ENCODE measurements around the genes HEATR4 and VRTN.

DNA sequence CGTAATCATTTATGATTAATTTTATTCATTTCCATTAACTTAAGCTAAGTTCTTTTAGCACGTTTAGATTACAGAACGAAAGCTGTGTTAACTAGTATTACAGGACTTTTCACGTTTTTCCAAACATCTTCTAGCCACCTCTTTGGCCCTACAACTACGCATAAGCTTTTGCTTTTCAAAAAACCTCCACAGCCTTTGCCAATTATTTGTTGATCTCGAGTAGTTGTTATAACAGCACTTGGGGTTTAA, 490 bp upstream of the RBM25 start:
- PRO-cap, 2 experiments = no peak in any of the 2 experiments

DNA sequence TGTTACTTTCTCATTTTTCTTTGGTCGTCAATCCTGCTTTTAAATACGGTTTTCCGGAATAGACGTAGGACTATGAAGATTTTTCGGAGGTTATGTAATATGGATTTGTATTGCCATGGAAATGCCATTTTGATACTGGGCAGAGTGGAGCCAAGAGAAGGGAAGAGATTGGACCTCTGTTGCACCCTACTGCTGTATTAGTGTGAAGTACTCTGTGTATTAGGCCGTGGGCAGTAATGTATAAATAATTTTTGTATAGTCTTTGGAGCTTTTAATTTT, 1.0 kb downstream of the RBM25 start:
- PRO-cap, 2 experiments = no peak in any of the 2 experiments

GRCh38 chr14:73112356-73112720, 24.0 kb upstream of the PSEN1 start:
- PRO-cap, 2 experiments = no peak in any of the 2 experiments

DNA sequence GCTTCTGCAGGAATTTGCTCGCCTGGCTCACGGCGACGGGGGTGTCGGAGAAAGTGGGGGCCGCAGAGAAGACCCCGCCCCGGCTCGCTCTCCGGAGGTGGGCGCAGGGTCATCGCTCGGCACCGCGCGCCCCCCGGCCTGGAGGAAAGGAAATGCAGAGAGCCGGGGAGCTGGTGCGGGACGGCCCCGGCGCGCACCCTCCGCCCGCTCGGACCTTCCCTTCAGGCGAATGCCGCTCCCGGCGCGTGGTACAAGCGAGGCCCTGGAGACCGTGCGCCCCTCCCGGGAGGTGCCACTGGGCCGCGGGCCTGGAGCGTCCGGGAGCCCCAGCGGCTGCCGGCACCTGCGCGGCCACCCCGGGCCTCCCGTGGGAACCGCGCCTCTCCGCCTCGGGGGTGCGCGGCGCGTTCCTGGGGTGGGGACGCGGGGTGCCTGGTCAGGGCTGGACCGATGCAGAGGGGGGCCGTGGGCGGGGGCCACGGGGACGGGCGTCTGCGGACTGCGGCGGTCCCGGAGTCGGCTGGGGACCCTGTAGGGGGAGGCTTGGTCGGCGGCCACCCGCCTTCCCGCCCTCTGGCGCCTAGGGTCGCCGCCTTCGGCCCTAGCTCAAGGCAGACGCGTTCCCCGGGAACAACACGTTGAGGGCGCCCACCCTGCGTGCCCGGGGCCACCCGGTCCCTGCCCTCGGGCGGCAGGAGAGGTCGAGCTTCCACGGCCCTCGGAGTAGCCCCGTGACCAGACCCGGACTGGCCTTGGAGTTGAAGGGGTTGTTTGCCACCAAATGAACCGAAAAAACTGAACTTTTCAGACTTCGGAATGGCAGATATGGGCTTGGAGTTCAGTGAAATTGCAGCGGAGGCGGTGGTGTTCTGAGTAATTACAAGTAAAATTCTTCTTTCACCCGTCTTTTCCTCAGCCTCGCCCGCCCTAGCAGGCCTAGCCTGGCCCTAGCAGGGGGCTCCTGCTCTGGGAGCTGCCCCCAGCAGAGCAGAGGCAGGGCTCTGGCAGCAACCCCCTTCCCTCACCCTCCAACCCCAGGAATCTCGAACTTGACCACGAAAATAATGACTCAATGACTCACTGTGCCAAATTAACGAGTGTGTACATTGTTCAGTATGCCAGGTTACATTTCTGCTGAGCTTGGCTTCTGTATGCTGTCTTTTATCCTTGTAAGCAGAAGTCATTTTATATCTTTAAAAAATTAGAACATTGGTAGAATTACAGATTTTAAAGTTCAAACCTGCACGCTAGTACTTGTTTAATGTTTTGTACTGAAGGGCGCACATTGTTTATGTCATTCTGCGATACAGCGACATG, 807 bp downstream of the PAPLN start:
- PRO-cap, 2 experiments = no peak in any of the 2 experiments

DNA sequence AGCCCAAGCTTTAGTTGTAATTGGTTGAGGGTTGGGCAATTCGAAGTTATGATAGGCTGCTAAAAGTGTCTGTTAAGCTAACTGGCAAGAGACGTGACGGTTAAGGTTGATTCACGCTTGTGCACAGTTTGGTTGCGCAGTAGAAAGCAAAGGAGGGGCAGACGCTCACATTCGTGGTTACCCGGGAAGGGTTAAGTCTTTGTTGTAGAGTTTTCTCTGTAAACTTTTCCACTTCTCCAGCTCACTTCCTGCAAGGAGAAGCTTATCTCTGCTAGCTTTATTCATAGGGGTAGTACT, 336 bp upstream of the NUMB start:
- PRO-cap, 2 experiments = peak in 2 of 2 experiments; most common plus-strand start position 139 of the sequence (in 2)

- PRO-cap, 2 experiments = no peak in any of the 2 experiments
Measured at GRCh38 chr14:73558838-73559067, at the start of gene HEATR4. Gene HEATR4, minus strand, starts transcription at chr14:73558947.

DNA sequence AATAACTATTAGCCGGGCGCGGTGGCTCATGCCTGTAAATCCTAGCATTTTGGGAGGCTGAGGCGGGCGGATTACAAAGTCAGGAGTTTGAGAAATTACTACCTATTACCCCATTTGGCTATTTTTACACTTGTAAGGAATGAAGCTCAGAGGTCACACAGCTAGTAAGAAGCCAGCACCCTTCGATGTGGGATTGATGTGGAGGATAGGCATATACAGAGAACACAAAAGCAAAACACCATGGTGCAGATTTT, 459 bp upstream of the ACOT2 start:
- PRO-cap, 2 experiments = no peak in any of the 2 experiments

DNA sequence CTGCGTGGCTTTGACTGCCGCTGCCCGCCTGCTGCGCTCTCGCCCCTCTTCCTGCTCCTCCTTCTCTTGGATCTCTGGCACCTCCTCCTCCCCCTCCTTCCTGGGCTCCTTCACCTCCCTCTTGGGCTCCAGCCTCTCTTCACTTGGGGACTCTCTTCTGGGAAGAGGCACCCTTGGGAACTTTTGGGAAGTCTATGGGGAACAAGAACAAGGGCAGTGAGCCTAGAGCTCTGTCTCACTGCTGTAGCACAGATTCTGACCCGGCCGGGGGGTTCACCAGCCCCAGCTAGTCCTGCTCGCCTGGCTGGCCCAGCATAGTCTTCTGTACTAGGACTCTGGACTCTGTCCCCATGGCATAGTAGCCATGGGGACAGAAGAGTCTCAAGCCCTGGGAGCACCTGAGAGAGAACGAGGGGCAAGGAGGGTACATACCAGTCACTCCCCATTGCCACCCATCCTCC, 7.2 kb upstream of the PNMA1 start:
- PRO-cap, 2 experiments = no peak in any of the 2 experiments

DNA sequence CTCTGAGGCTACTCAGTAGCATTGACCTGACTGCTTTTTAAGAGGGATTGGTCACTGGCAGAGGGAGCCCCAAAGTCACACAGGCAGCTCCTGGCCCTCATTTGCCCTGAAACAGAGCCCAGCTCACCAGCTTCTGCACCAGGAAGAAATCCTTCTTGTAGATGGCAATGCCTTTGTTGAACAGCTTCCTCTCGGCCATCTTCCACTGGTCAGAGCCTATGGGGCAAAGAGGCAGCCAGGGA, 10.9 kb upstream of the PNMA1 start:
- PRO-cap, 2 experiments = no peak in any of the 2 experiments

- PRO-cap, 2 experiments = peak in 1 of 2 experiments; most common plus-strand start chr14:73744705 (in 1); most common minus-strand start chr14:73744514 (in 1)
Measured at GRCh38 chr14:73744203-73744814, 15.8 kb downstream of the MIDEAS start.

GRCh38 chr14:73758303-73759238, 1.5 kb downstream of the MIDEAS start:
- PRO-cap, 2 experiments = peak in 2 of 2 experiments; most common plus-strand start chr14:73758524 (in 2); most common minus-strand start chr14:73758441 (in 1)

GRCh38 chr14:73761323-73761897, 1.3 kb upstream of the MIDEAS start:
- PRO-cap, 2 experiments = no peak in any of the 2 experiments

DNA sequence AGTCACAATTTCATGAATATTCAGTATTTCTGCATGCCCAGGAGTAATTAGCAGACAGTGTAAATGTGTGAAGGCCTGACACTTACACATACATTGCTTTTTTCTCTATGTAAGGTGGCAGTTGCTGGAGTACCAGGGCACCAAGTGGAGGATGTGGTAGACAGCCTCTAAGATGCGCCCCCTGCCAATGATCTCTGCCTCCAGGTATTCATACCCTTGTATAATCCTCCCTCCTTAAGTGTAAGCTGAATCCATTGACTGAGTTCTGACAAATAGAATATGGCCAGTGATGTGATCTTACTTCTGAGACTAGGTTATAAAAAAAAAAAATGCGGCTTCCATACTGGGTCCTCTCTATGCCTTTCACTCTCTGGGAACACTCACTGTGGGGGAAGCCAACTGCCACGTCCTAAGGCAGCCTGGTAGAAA, 28.8 kb upstream of the MIDEAS start:
- PRO-cap, 2 experiments = no peak in any of the 2 experiments

- PRO-cap, 2 experiments = no peak in any of the 2 experiments
Measured at GRCh38 chr14:73836560-73837333, 14.9 kb upstream of the PTGR2 start.

DNA sequence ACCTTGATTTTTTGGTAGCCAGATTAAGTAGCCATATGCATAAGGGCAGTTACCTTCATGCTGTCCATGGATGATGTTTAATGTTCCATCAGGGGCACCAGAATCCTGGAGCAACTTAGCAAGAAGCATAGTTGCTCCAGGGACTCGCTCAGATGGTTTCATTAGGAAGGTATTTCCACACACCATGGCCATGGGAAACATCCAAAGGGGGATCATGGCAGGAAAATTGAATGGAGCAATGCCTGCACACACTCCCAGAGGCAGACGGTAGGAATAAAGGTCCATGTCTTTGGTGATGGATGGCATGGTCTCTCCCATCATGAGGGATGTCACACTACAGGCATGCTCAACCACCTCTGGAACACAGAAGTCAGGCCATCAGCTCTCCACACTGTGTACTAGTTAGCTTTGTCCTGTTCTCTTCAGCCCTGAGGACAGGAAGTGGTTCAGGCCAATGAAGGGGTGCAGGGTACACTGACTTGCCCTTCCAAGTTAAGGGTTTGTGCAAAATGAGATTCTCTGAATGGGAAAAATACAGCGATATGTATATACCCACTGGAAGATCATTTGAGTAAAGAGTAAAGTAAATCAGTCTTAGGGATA, 13.0 kb downstream of the ALDH6A1 start:
- PRO-cap, 2 experiments = no peak in any of the 2 experiments

GRCh38 chr14:74298901-74299681, 3.6 kb downstream of the ABCD4 start:
- PRO-cap, 2 experiments = no peak in any of the 2 experiments

DNA sequence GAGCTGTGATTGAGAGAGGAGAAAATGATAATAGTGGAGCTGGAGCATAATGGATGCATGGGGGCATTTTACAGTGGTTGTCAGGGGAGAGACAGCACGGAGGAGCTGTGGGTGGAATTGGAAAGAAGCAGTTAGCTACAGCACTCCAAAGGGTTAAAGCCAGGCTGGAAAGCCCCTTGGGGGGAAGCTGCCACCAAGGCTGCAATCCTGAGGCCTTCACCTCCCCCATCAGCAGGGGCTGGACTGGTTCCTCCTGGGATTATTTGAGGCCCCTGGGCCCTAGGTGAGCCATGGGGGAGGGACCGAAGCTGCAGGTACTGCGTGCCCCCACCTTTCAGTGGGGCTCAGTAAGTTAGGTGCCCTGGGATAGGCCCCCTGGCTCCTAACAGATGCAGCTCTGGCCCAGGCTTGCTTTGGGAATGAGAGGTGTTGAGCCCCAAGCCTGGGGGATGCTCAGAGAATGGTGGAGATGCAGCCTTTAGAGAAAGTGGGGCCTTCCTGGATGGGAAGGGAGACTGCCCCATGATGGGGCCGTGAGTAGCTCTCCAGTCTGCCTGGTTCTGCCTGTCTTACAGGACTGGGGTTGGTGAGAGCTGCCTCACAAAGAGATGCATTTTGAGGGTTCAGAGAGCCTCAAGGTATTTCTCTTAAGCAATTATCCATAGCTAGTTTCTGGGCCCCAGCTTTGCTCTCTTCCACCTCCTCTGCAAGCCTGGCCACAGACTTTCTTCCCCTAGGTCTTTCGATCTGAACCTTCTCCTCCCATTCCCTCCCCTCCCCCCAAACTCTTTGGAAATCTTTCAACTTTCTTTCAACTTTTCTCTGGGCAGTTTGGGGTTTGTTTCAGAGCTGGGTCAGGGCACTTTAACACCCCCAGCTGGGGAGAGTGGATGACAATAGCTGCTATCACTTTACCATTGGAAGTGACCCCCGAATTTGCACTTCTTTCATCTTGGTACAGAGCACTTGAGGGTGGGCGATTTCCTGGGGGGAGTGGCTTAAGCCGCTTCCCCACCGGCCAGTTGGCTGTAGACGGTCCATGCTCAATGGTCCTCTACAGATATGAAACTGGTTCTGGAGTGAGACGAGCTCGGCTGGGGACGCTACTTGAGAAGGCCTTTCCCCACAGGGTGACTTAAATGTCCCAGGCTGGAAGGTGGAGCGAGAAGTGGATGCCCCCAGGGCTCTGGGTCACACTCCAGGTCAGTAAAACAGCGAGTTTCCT, at the start of gene VRTN:
VRTN (plus strand) TSS at position 1,021 of the 1,225 bp plus-strand sequence.
- PRO-cap, 2 experiments = no peak in any of the 2 experiments

DNA sequence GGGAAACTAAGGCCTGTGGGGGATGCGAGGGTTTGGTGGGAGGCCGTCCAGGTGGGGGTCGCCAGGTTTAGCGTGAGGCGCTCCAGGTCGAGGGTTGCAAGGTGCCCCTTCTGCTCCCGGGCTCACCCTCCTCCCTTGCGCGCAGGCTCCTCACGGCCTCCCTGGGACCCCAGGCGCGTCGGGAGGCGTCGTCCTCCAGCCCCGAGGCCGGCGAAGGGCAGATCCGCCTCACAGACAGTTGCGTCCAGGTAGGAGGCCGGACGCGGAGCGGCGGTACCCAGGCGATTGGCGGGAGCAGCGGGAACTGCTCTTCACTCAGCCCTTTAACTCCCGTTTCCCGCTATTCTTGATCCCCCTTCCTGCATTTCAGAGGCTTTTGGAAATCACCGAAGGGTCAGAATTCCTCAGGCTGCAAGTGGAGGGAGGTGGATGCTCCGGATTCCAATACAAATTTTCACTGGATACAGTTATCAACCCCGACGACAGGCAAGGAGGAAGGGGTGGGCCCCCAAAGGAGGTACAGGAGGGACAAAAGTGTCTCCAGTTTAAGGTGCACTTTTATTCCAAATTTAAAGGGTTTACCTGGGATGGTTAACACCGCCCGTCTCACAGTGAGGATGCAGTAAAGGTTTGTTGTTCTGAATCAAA, 464 bp downstream of the ISCA2 start:
- PRO-cap, 2 experiments = no peak in any of the 2 experiments

GRCh38 chr14:74501133-74501813, 7.7 kb downstream of the ISCA2 start:
- PRO-cap, 2 experiments = no peak in any of the 2 experiments

GRCh38 chr14:74811500-74811773, 48.3 kb downstream of the YLPM1 start:
- PRO-cap, 2 experiments = no peak in any of the 2 experiments

Data from Colon Carcinoma Metastatic in the Brain (tissue), 2 donors.